Fallopian tube (tissue), 1 donor: ENCODE measurements around a stretch of chr18.

DNA sequence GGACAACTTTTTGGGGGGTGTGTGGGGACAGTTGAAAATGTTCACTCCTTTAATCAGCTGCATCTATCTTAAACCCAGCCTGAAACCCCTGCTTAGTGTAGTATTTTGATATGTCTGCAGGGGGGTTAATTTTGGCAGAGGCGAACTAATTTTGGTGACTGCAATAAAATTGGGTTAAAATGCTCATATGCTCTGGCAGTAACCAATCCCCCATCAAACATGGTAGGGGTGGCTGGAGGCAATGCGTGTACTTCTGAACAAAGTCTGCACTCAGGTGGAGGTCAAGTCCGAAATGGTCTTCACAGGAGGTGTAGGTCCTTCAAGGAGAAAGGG, 1.9 kb upstream of the LDLRAD4 start:
- PRO-cap: no peak

GRCh38 chr18:13222416-13223326, 4.1 kb downstream of the LDLRAD4 start:
- PRO-cap: bidirectional peak, plus-strand start at chr18:13222795, minus-strand start at chr18:13222646

DNA sequence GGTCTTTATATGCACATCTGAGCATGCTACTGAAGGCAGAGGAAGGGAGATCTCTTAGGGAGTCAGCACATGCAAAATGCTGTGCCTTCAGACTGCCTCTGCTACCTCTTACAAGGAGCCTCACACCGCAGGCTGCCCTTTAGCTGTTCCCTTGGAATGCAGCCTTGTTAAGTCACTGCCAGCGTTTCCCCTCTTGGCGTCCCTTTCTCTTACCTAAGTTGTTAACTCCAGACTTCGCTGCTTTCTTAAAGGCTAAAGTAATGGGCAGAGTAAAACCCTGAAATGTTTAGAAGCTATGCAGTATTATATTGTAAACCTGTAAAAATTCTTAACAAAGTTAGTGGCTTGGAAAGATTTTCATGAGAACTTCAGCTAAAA, 49.8 kb downstream of the LDLRAD4 start:
- PRO-cap: no peak

DNA sequence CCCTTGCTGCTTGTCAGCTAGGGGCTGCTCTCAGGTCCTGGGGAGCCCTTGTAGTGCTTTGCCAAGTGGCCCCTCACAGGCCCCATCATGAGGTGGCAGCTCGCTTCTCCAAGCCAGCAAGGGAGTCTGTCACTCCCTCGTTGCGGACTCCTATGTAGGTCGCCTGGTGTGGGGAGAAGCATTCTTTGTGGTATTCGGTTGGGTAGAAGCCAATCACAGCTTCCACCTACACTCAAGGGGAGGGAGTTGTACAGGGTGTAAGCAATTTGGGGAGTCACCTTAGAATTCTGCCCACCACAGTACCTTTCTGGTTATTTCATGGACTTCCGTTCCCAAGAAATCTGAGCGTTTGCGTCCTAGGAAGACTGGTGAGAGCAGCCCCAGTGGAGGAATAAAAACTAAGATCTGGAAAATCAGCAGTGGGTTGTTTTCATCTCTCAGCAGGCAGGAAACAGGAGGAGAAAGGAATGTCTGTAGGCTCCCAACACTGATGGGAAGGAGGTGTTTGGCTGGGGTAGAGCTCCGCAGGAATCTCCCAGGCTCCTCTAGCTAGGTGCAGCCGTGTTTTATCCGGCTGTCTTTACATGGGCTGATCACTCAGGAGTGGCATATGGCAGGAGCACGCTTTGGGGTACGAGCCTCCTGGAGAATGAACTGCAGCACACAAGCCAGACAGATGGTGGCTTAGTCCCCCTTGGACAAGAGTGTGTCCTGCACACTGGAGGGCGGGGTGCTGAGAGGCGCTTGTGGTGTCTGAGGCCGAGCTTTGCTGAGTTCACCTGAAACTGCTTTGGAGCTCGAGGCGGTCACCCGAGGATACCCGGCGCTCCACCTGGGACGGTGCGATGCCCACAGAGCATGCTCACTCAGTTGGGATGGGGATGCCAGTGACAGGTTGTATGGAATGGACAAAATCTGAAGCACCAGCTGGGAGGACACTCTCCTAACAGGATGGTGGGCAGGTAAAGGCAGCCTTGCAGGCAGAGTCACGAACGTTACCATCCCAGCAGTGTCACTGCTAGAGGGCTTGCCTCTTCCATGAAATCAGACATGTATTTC, 58.4 kb downstream of the LDLRAD4 start:
- PRO-cap: unidirectional peak, minus-strand start at position 128 of the sequence; bidirectional peak, plus-strand start at position 596 of the sequence, minus-strand start at position 489 of the sequence

- PRO-cap: bidirectional peak, plus-strand start at chr18:13280557, minus-strand start at chr18:13280527; bidirectional peak, plus-strand start at chr18:13280689, minus-strand start at chr18:13280693
Measured at GRCh38 chr18:13280332-13281063, 61.9 kb downstream of the LDLRAD4 start.

- PRO-cap: bidirectional peak, plus-strand start at chr18:13382131, minus-strand start at chr18:13382030
Measured at GRCh38 chr18:13381941-13382968, 163.7 kb downstream of the LDLRAD4 start.

- PRO-cap: bidirectional peak, plus-strand start at chr18:13500808, minus-strand start at chr18:13500640
Measured at GRCh38 chr18:13500001-13500987, 226.1 kb downstream of the FAM210A start.

DNA sequence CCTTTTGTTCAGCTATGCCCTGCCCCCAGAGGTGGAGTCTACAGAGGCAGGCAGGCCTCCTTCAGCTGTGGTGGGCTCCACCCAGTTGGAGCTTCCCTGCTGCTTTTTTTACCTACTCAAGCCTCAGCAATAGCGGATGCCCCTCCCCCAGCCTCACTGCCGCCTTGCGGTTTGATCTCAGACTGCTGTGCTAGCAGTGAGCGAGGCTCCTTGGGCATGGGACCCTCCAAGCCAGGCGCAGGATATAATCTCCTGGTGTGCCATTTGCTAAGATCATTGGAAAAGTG, 89.1 kb downstream of the ZNF519 start:
- PRO-cap: unidirectional peak, minus-strand start at position 110 of the sequence

- PRO-cap: no peak
Measured at GRCh38 chr18:20970291-20970759, 141.3 kb downstream of the ROCK1 start.

- PRO-cap: no peak
Measured at GRCh38 chr18:21074159-21074749, 37.4 kb downstream of the ROCK1 start.

DNA sequence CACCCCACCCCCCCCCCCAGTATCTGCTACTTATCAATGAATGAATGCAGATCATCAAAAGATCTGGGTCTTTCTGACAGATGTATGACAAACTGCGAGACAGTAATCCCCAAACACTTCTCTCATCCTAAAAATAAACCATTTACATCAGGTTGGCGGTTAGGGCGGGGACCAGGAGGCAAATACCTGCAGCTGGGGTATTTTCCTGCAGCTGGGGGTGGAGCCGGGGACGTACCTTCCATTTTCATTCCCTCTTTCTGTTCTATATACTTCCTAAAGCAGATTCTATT, 1.4 kb downstream of the ABHD3 start:
- PRO-cap: unidirectional peak, plus-strand start at position 210 of the sequence

DNA sequence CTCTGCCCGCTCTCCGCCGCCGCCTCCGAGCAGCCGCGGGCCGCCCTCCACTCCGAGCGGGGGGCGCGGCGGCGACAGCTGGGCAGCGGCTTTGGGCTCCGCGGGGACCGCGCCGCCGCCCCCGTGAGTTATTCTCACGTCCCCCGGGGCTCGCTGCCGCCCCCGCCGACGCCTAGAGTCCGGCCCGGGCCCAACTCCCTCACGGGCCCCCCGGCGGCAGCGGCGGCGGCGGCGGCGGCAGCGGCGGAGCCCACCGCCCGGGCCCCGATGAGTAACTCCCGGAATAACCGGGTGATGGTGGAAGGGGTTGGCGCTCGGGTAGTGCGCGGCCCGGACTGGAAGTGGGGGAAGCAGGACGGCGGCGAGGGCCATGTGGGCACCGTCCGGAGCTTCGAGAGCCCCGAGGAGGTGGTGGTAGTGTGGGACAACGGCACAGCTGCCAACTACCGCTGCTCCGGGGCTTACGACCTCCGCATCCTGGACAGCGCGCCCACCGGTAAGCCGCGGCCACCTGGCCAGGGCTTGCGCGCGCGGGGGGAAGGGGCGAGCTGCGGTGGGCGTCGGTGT, 808 bp downstream of the MIB1 start:
- PRO-cap: bidirectional peak, plus-strand start at position 50 of the sequence, minus-strand start outside the sequence

DNA sequence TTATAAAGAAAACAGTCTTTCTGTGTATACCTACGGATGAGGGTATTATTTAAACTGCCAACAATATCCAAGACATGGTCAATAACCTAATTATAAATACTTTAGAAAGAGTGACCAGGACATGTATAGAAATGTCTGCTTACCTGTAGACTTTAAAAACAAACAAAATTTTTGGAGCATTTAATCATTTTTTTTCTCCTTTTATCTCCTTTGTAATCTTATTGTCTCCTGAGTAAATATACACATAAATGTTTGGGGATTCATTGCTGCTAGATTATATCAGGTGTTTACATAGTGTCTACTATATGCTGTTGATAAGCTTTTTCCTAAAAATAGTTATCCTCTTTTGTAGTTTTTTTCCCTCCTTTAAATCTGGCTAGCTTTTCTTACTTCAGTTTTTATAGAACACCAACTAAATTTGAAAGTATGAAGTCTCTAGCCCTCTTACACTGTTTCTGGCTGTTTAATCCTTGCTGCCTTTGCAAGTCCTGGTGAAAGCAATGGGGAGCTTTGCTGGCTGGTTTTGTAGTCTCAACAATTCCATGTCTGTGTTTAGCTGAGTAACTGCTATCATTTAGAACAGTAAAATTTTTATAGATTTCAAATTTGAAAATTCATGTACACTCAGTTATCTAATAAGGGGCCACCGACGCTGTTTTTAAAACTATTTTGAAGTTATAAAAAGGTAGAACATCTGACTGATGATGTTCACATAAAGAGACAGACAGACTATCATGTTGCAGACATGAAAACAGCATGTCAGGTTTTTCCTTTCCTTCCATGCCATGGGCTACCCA, 125.4 kb downstream of the MIB1 start:
- PRO-cap: no peak

DNA sequence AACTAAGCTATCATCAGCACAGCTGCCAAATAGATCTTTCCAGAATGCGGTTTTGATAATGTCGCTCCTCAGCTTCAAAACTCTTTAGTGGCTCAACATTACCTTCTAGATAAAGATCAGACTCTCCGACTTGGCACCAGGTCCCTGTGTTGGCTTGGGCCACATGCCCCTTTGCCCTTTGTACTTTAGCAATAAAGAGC, 128.9 kb upstream of the GATA6 start:
- PRO-cap: no peak

- PRO-cap: no peak
Measured at GRCh38 chr18:22087588-22088574, 81.5 kb upstream of the GATA6 start.

DNA sequence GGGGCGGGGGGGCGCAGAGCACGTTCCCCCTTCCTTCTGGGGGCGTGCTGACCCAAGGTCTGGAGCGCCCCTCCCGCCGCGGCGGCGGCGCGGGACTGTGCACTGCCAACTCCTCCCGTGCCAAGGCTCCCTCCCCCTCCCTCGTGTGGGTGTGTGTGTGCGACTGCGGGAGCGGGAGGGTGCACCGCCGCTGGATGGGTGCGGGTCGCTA, 513 bp upstream of the GATA6 start:
- PRO-cap: bidirectional peak, plus-strand start at position 158 of the sequence, minus-strand start at position 99 of the sequence

DNA sequence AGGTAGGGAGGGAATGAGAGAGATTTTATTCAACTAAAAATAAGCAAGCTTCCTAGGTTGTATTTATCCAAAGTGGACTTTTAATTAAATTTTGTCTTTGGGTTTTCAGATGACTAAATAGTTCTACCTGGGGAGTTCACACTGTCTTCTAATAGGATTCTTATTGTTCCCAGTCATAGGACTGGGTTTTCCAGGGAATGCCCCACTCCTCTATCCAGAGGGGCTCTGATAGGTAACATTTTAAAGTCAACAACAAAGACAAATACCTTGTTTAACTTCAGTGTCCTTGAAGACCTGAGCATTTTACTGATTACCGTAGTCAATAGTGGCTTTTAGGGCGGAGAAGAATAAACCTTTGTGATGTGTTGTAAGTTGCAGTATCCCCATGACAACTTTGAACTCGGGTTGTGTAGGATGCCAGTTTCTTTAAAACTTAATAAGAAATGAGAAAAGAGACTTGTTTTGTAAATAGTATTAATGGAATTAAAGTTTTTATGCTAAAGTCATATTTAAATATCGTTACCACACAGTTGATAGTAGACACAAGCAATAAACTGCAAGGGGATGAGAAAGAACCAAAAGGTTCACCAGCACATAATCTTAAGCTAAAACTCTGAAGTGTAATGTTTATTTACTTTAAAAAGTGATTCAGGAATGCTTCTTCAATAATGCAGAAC, 6.0 kb downstream of the GATA6 start:
- PRO-cap: bidirectional peak, plus-strand start at position 391 of the sequence, minus-strand start at position 324 of the sequence

GRCh38 chr18:22214627-22215407, 45.4 kb downstream of the GATA6 start:
- PRO-cap: no peak

DNA sequence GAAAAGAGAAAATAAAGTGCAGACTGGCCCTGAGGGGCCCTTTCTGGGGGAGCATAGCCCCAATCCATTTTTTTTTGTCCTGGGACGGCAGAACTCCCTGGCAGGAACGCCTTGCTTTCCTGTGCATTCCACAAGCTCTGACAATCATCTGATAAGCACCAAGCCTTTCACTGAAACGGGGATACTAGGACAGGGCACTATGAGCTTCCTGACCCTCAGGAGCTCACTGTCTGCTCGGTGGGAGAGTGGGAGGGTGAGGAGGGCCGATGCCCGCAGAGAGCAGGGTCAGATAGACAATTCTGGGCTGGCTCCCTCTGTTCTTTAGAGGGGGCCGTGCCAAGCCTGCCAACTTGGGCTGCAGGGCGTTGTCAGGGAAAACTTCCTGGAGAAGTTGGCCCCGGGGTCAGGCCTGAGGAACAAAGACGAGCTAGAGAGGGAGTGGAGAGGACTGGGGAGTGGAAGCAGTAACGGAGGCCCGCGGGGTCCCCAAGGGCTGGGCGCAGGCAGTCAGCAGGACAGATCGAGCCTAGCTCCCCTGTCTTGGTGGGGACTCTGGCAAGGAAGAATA, 82.0 kb downstream of the CTAGE1 start:
- PRO-cap: bidirectional peak, plus-strand start at position 170 of the sequence, minus-strand start at position 150 of the sequence; bidirectional peak, plus-strand start at position 430 of the sequence, minus-strand start at position 323 of the sequence

DNA sequence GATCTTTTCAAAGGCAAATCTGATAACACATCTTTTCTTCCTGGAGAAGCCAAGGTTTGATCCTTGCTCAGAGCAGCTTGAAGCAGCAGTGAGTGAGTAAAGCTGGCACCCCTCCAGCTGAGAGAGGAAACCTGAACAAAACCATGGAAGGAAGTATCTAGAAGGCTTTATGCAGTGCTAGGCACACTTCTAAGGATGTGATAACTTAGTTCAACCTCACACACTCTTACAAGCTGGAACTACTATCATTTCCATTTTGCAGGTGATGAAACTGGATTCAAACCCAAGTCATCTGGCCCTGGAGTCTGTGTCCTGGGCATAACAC, 71.3 kb downstream of the CTAGE1 start:
- PRO-cap: unidirectional peak, plus-strand start at position 219 of the sequence